Amniotic epithelial cell (primary cell): Measurements from ENCODE around the gene DPY19L1.

DNA sequence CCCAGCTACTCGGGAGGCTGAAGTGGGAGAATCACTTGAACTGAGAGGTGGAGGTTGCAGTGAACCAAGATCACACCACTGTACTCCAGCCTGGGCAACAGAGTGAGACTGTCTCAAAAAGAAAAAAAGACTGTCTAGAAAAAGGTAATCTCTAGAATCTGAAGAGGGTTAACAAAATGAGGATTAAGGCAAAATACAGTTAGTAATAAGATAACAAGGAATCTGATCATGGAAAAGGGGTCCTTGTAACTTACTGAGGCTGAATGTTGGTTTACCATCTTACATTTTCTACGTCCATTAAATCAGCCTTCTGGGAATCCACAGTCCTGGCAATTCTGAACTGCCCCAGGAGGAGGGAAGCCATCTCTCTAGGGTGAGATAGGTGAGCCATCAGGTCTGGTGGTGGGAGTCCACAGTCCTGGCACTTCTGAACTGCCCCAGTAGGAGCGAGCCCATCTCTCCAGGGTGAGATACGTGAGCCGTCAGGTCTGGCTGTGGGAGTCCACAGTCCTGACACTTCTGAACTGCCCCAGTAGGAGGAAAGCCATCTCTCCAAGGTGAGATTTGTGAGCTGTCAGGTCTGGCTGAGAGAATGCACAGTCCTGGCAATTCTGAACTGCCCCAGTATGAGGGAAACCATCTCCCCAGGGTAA lies 14.6 kb downstream of the AVL9 start:
- RRBS, result no CpG with 5 or more reads among the region's 5 CpGs

- RRBS, result no CpG with 5 or more reads among the region's 3 CpGs
Observed at GRCh38 chr7:32511098-32511574, 15.8 kb downstream of the AVL9 start.

DNA sequence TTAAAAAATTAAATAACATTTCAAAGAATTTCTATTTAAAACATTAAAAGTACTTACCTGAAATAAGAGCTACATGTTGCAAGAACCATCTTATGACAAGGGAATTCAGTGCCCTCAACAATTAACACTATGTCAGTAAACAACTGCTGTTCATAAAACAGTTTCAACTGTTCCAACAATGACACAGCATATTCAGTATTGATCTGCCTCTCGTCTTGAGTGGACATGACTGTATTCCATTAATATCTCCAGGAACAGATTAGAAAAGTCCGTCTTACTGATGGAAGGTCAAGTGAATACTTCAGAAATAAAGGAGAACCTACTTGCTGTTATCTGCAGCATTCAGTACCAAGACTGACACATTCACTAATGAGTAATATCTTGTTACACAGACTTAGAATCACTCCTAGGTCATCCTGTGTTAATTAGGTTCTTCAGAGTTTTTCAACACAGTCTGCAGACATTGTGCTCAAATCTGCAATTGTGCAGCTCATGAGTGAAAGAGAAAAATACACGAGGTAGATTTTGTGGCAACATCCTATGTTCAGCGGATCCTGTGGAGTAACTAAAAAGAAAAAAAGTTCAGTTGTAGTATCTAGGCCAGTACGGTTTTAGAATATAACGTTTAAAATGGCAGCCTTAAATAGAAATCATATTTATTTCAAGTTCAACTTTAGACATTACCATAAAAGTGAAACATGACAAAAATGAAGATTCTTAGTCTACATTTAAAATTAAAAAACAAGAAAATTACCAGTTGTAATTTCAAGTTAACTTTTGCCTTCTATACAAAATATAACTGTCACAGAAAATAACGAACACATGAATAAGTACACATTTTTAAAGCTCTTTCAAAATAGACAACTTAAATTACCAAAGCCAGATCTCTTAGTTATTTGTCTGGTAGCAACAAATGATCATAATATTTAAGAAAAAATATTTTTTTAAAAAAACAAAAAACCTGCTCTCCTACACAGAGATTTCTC lies 11.9 kb downstream of the KBTBD2 start:
- RRBS, result no CpG with 5 or more reads among the region's 7 CpGs

DNA sequence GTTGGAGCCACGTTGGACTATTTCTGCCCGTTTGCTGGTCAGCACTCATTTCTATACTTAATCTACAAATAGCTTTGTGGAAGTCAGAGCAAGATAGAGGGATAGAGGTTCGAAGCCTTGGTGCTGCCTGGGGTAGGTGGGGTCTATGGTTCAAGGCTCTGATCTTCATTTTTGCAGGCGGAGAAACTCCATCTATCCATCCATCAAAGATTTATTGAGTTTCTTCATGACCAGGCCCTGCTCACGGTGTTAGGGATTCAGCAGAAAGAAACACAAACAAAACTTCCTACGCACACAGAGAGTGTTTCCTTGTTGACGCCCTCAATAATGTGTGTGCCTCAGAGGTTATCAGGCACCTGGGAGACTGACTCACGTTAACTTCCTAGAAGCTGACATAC lies 35.3 kb downstream of the FKBP9 start:
- RRBS, result no CpG with 5 or more reads among the region's 8 CpGs

DNA sequence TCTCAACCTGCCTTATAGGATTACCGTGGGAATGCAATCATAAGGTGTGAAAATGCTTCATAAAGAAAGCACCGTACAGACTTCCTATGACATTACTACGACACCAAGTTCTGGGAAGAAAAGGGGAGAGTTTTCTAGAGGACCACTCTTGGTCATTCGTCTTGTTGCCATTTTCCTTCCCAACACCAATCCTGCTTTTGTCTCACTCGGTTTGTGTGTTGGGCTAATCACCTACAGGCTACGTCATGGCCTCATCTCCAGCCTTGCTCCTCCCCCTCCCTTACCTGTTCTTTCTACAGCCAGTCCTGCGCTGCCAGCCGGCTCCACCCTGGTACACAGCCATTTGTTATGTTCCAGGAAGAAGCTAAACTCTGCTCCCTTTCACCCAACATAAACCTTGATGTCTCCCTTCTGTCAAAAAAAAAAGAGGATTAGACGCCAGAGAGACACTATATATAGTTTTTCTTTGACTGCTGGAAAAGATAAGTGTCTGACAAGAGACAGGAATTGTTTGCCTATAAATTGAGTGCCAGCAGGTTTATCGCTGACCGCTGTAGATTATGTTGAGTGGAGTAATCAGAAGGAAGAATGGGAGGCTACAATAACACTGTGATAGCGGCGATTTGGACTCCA lies 171.5 kb upstream of the BMPER start:
- RRBS, result no CpG with 5 or more reads among the region's 13 CpGs

DNA sequence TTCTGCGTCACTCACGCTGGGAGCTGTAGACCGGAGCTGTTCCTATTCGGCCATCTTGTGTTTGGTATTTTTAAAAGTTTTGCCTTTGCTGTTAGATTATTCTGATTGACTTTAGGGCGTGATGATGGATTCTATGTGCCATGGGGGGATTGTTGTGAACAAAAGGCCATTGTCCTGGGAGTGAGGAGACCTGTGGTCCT lies 89.1 kb downstream of the BMPER start:
- RRBS, result no CpG with 5 or more reads among the region's 5 CpGs

DNA sequence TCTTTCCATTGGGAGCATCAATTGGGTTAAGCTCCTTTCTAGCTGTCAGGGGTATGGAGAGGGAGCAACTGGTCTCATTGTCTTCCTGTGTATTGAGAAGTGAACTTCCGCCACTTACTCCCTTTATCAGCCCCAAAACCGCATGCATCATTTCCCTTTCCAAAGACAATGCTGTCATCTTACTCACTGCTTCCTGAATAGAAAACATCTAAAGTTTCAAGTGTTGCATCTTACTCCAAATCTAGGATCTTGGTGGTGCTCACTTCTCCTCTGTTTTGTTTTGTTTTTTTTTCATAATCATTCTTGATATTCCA lies 371.7 kb downstream of the BMPER start:
- RRBS, result no CpG with 5 or more reads among the region's 2 CpGs

DNA sequence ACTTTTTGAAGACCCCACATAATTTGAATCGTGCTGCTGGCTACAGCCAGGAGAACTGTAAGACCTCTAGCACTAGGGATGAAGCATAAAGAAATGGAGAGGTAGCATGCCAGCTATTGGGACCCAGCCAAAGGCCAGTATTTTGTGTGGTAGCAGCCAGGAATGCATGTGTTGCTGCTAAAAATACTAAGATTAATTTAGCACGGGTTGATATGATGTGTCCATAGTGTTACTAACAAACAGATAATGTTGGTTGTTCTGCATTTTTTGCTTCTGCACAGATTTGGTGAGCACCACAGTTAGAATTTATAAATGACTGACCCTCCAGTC lies 54.3 kb upstream of the NPSR1 start:
- RRBS, result no CpG with 5 or more reads among the region's 2 CpGs

DNA sequence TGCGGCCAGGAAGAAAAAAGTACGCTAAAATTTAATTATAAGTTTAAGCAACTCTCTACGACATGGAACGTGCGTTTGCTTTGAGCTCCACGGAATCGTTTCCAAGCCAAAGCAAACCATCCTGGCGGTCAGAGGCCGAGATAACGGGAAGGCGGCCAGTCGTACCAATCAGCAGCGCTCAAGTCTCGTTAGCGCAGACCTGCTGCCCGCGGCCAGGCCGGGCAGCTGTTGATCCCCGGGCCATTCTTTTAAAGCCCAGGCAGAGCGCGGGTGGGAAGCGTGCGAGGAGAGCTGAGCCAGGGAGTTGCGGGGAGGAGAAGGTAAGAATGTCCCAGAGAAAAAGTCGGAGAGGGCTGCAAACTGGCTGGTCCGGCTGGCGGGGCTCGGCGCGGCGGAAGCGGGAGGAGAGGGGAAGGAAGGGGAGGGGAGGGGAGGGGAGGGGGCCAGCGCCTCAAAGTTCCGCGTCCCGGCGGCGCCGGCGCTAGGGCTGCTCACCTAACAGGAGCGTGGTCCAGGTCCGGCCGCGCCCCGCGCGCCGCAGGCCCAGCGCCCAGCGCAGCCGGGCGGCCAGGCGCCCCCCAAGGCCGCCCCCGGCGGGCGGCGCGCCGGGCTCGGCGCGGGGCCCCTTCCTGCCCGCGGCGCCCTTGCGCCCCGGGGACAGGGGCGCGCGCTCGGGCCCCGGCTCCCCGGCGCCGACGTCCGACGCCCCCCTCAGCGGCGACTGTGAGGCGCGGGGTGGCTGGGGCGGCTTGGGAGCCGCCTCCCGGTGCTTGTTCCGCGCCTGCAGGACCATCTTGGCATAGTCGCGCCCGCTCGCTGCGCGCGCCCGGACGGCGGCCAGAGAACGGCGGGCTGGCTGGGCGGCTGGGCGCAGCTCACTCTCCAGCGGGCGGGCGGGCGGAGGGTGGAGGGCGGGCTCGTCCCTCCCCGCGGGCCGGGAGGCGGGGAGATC lies at the start of gene DPY19L1:
DPY19L1 (minus strand) TSS at position 884 of the 952 bp plus-strand sequence.
- RRBS, result 2% methylated on average over 53 of the region's 112 CpGs

GRCh38 chr7:35248947-35250316 lies 4.5 kb downstream of the TBX20 start:
- RRBS, result no CpG with 5 or more reads among the region's 19 CpGs

- RRBS, result no CpG with 5 or more reads among the region's 3 CpGs
Observed at GRCh38 chr7:35386780-35387080, 132.8 kb upstream of the TBX20 start.

- RRBS, result no CpG with 5 or more reads among the region's 9 CpGs
Observed at GRCh38 chr7:35753841-35754779, 46.7 kb upstream of the SEPTIN7 start.

GRCh38 chr7:36157557-36158109 lies 4.6 kb downstream of the EEPD1 start:
- RRBS, result no CpG with 5 or more reads among the region's 6 CpGs

- RRBS, result no CpG with 5 or more reads among the region's 9 CpGs
Observed at GRCh38 chr7:36192036-36192661, 39.1 kb downstream of the EEPD1 start.

DNA sequence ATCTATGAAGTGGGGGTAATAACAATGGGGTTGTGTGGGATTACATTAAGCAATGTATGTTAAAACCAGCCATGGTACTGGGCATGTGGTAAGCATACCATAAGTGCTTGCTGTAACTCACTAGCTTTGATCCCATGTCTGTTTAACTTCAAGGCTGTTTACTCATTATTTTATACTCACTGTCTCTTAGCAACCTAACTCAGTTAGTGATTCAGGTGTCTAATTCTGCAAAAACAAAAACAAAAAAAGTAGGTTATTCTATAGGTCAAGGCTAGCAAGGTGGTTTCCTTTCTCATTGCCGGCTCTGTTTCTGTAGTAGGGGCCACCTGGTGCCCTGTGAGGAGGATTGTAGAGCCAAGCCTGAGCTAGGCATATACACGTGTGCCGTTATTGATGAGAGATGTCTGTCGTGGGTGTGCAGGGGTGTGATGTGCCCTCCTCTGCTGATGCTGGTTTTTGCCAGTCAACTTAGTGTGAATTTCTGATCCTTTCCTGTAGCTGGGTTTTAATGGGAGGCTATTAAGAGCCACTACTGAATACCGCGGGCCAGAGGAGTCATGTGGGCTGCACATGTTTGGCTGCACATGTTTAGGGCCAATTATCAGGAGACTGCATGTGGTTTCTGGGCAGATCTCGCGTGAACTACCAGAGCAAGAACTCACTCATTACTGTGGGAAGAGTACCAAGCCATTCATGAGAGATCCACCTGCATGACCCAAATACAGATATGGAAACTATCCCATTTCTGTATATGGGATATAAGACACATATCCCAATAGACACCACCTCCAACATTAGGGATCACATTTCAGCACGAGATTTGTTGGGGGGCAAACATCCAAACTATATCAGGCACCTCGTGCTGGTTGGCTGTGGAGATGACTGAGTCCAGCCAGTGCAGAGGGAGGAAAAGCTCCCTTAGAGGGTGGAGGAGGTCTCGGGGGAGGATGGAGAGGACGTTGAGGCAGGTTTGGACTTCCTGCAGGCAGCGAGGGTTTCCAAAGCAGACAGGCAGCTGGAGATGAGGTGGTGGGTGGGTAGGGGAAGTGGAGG lies 56.3 kb downstream of the EEPD1 start:
- RRBS, result no CpG with 5 or more reads among the region's 13 CpGs

DNA sequence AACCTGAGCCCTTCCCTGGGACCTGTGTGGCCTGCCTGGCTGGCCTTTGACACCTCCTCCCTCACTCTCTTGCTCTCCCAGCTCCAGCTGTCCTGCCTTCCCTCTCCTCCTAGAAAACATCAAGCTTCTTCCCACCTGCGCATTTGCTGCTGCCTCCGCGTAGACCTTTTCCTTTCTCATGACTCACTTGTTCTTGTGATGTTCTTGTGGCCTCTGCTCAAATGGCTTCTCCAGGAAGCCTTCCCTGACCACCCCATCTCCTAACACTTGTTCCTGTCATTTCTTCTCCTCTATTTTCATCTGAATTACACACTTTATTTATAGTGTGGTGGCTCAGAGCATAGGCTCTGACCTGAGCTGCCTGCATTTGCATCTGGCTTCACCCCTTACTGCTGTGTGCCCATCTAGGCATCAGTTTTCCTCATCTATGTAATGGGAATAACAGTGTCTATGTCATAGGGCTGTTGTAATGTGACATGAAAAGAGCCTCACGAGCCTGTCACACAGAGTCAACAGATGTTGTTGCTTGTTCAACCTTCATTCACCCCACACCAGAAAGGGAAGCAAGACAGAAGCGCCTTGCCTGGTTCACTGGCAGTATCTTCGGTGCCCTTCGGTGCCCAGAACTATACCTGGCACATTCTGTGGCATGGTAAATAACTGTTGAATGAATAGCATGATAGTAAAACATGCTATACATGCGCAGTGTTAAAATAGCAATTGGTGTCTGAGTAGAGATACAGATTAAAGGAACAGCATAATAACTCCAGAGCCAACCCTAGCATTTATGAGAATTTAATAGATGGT lies 57.7 kb downstream of the EEPD1 start:
- RRBS, result no CpG with 5 or more reads among the region's 8 CpGs

- RRBS, result no CpG with 5 or more reads among the region's 5 CpGs
Observed at GRCh38 chr7:36219217-36220093, 66.4 kb downstream of the EEPD1 start.

GRCh38 chr7:36298766-36299393 lies 68.2 kb downstream of the MATCAP2 start:
- RRBS, result 94% methylated on average over 4 of the region's 19 CpGs

- RRBS, result no CpG with 5 or more reads among the region's 1 CpG
Observed at GRCh38 chr7:36390802-36391001, 1.0 kb downstream of the ANLN start.

DNA sequence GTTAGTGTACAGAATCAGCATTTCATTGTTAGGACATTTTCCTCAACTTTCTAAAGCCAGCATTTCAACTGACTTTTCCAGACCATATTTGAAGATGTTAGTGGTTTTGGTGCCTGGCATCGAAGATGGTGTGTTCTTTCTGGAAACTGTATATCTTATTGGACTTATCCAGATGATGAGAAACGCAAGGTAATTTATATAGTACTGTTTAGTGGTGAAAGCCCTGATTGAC lies 53.9 kb downstream of the ANLN start:
- RRBS, result no CpG with 5 or more reads among the region's 2 CpGs